Uterus (tissue), 7 donors: ENCODE measurements around the gene C13orf46.

DNA sequence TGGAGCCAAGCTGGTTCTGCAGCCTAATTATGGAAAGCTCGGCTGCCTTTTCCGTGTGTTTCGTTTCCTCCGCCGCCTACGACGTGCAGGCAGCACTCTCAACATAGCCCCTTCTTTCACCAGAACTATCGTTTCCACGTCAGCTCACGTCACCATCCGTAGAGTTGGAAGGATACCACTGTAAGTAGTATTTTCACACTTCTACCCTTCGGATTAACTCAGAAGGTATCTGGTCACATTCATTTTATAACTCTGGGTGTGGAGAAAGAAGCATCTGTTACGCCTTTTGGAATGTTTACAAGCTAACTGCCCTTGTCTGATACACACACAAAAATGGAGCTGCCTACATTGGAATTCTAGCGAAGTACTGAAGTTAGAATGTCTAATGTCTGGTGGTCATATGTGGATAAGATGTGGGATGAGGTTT is 5.9 kb downstream of the MCF2L start:
- PRO-cap, 4 experiments, result no peak in any of the 4 experiments
- RAMPAGE, long total RNA, 2 experiments, result no peak in any of the 2 experiments
- RRBS, result no CpG with 5 or more reads among the region's 14 CpGs

DNA sequence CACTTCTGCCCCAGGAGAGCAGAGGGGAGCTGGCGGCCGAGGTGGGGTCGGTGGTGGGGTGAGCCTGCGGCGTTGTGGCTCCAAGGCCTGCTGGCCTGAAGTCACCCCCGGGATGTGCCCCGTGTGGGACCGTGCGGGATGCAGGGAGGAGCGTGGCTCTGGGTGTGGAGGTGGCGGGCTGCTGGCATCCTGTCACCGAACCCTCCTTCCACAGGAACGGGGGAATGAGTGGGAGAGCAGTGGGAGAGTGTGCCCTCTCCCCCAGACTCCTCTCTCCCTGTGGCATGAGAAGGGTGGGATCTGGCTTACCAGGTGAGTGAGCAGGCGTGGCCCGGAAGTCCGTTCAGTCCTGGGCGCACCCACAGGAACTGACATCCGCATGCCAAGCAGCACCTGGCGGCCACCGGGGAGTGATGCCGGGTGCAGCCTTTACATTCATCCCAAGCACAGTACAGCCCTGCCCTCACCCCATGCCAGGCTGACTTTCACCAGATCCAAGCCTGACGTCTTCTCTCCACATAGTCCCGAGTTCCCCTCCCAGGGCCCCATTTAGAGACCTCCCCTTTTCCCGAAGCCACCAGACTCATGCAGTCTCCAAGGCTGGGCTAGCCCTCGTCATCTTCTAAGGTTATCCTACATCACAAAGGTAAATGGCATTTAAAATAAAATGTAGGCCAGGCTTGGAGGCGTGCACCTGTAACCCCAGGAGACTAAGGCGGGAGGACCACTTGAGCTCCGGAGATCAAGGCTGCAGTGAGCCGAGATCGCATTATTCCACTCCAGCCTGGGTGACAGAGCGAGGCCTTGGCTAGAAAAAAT is 26.7 kb downstream of the MCF2L start:
- PRO-cap, 4 experiments, result no peak in any of the 4 experiments
- RAMPAGE, long total RNA, 2 experiments, result no peak in any of the 2 experiments
- RRBS, result 78% methylated on average over 6 of the region's 31 CpGs

- PRO-cap, 4 experiments, result no peak in any of the 4 experiments
- RAMPAGE, long total RNA, 2 experiments, result no peak in any of the 2 experiments
- RRBS, result 68% methylated on average over 3 of the region's 18 CpGs
Measured at GRCh38 chr13:112997442-112998005, 28.5 kb downstream of the MCF2L start.

DNA sequence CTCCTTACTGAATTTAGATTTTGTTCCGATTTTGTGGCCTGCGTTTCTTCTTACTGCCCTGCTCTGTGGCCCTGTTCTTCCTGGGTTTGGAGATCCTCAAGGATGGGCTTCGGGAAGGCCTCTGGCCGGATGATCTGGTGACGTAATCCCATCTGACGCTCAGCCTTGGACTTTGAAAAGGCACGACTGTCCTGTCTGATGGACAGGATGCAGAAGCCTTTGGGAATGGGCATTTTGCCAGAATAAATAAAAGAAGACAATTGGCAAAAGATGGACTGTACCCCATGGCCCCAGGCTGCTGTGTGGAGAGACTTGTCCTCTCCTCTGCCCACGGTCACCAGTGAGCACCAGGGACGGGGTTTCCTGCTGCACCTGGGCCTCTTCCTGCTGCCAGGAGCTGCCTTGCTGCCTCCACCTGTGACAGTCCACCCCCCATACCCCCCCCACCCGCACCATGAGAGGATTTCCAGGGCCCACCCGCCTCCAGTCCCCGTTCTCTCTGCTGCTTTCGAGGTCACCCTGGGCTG is 40.7 kb downstream of the MCF2L start:
- PRO-cap, 4 experiments, result no peak in any of the 4 experiments
- RAMPAGE, long total RNA, 2 experiments, result no peak in any of the 2 experiments
- RRBS, result no CpG with 5 or more reads among the region's 13 CpGs

- PRO-cap, 4 experiments, result no peak in any of the 4 experiments
- RAMPAGE, long total RNA, 2 experiments, result no peak in any of the 2 experiments
- RRBS, result no CpG with 5 or more reads among the region's 22 CpGs
Measured at GRCh38 chr13:113041044-113041930, 64.3 kb upstream of the F7 start.

- PRO-cap, 4 experiments, result peak in 2 of 4 experiments; most common minus-strand start chr13:113141714 (in 2)
- RAMPAGE, long total RNA, 2 experiments, result no peak in any of the 2 experiments
- RRBS, result 85% methylated on average over 7 of the region's 21 CpGs
Measured at GRCh38 chr13:113141535-113142002, 16.9 kb upstream of the PROZ start.

DNA sequence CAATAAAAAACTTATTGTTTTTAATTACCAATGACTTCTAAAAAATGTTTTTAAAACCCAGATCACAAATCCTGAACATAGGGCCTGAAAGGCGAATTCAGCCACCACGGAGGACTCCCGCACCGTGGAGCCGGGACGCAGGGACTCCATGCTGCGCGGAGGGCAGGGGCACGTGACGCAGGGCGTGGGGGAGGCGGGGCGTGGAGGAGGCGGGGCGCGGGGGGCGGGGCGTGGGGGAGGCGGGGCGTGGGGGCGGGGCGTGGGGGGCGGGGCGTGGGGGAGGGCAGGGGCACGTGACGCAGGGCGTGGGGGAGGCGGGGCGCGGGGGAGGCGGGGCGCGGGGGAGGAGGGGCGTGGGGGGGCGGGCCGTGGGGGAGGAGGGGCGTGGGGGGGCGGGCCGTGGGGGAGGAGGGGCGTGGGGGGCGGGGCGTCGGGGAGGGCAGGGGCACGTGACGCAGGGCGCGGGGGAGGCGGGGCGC is 4.6 kb upstream of the PROZ start:
- PRO-cap, 4 experiments, result peak in 4 of 4 experiments; most common minus-strand start position 147 of the sequence (in 3)
- RAMPAGE, long total RNA, 2 experiments, result no peak in any of the 2 experiments
- RRBS, result no CpG with 5 or more reads among the region's 49 CpGs

- PRO-cap, 4 experiments, result peak in 1 of 4 experiments; most common plus-strand start chr13:113208245 (in 1)
- RAMPAGE, long total RNA, 2 experiments, result no peak in any of the 2 experiments
- RRBS, result 2% methylated on average over 12 of the region's 58 CpGs
Measured at GRCh38 chr13:113208001-113208540, 398 bp downstream of the PCID2 start.

GRCh38 chr13:113397857-113398432 is 34.0 kb upstream of the GRTP1 start:
- PRO-cap, 4 experiments, result no peak in any of the 4 experiments
- RAMPAGE, long total RNA, 2 experiments, result no peak in any of the 2 experiments
- RRBS, result no CpG with 5 or more reads among the region's 18 CpGs

DNA sequence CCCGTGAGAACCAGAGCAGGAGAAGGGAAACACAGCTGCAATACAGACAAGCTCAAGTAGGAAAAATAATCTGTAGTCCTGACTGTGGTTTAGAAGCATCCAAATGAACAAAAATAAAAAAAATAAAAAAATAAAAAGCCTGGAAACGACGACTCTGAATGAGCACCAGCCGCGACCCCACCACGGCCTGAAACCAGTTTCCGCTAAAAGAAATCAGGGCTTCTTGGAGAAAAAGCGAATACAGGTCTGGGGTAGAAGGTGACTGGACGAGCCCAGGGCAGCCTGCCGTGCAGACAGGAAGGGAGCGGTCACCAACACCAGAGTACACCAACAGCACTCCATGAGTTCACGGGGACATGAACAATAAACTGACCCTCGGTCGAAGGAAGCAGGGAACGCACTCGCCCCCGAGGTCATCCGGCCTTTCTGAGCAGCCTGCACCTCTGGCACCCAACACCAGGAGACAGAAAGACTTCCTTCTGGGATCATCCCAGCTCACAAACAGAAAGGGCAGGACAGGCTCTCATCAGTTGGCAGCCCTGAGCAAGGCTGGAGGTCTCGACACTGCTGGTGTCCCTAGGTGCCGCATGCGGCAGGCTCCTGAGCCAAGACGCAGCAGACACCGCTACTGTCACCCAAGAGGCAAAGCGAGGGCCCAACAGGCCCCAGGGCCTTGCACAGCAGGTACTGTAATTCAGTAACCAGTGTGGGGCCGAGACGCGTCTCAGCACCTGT is 18.2 kb downstream of the DCUN1D2 start:
- PRO-cap, 4 experiments, result no peak in any of the 4 experiments
- RAMPAGE, long total RNA, 2 experiments, result no peak in any of the 2 experiments
- RRBS, result no CpG with 5 or more reads among the region's 27 CpGs

- PRO-cap, 4 experiments, result peak in 4 of 4 experiments; most common plus-strand start chr13:113547859 (in 4); most common minus-strand start chr13:113547745 (in 2)
- RAMPAGE, long total RNA, 2 experiments, result no peak in any of the 2 experiments
- RRBS, result no CpG with 5 or more reads among the region's 13 CpGs
Measured at GRCh38 chr13:113547554-113548032, 37.0 kb upstream of the TFDP1 start.

DNA sequence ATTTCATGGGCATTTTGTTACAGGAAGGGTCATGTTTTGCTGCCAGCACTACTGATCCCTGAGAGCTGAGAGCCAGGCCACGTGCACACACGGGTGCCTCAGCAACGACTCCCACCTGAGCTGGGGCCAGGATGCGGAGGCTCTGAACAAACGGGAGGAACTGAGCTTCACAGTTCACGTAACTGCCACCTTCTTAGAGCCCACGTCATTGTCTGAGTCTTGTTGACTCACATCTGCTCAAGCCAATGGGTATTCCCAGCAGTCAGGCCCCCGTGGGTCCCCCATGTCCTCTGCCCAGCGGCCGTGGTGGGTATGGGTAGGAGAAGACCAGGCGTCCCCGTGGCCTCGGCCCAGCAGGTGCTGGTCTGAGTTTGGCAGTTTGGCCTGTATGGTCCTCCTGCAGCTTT is 16.4 kb upstream of the TMEM255B start:
- PRO-cap, 4 experiments, result no peak in any of the 4 experiments
- RAMPAGE, long total RNA, 2 experiments, result no peak in any of the 2 experiments
- RRBS, result no CpG with 5 or more reads among the region's 13 CpGs

GRCh38 chr13:113759615-113760205 is 684 bp downstream of the TMEM255B start:
- PRO-cap, 4 experiments, result no peak in any of the 4 experiments
- RAMPAGE, long total RNA, 2 experiments, result no peak in any of the 2 experiments
- RRBS, result 4% methylated on average over 11 of the region's 27 CpGs

DNA sequence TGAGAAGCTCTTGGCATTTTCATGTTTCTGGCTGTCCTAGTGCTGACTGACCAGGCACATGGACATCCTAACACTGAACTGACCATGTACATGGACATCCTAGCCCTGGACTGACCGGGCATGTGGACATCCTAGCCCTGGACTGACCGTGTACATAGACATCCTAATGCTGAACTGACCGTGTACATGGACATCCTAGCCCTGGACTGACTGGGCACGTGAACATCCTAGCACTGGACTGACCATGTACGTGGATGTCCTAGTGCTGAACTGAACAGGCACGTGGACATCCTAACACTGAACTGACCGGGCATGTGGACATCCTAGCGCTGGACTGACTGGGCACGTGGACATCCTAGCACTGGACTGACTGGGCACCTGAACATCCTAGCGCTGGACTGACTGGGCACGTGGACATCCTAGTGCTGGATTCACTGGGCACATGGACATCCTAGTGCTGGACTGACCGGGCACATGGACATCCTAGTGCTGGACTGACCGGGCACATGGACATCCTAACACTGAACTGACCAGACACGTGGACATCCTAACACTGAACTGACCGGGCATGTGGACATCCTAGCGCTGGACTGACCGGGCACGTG is 30.7 kb downstream of the TMEM255B start:
- PRO-cap, 4 experiments, result no peak in any of the 4 experiments
- RAMPAGE, long total RNA, 2 experiments, result no peak in any of the 2 experiments
- RRBS, result no CpG with 5 or more reads among the region's 18 CpGs

DNA sequence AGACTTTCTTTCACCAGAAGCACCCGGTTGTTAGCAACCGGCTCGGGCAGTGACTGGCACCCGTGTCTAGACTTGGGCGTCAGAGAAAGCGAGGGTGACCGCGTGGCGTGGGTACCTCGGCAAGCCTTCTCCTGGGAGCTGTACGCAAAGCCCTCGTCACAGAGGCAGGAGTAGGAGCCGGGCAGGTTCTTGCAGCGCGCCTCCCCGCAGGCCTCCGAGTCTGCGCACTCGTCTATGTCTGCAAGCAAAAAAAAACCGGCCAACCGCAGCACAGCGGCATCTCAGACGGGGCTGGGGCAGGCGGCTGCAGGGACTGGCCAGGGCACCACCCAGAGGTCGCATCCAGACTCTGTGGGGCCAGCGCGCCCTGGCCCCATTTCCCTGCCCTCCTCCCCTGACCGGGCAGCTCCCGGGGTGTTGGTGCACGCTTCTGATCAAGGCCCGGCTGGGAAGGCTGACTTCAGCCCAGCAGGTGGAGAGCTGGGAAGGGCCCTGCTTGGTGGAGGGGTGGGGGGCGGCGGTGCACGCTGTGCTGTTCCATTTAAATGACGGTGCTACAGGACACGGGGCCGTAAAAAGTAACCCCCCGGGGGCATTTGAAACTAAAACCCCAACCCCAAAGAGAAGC is 28.4 kb downstream of the GAS6 start:
- PRO-cap, 4 experiments, result no peak in any of the 4 experiments
- RAMPAGE, long total RNA, 2 experiments, result no peak in any of the 2 experiments
- RRBS, result 61% methylated on average over 7 of the region's 38 CpGs

DNA sequence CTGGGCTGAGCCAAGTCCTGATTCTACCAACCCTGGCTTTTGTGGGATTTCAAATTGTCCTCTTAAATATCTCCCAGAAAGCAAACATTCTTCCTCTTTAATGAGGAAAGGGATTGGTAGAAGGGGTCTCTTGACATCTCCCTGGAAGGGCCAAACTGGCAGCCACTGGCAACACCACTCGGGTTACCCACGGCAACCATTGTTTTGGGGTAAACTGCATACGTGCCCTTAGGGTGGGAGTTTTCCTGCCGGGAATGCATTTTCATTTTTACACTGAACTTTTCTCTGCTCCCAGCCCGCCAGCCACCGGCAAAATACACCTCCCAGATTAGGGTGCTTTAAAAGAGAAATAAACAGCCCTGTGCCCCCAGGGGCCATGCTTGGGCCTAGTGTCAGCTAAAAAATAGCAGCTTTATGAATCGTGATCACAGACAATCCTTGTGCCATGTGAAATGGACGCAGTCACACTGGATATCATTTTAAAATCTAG is 38.4 kb downstream of the C13orf46 start:
- PRO-cap, 4 experiments, result no peak in any of the 4 experiments
- RAMPAGE, long total RNA, 2 experiments, result no peak in any of the 2 experiments
- RRBS, result 58% methylated on average over 3 of the region's 8 CpGs

DNA sequence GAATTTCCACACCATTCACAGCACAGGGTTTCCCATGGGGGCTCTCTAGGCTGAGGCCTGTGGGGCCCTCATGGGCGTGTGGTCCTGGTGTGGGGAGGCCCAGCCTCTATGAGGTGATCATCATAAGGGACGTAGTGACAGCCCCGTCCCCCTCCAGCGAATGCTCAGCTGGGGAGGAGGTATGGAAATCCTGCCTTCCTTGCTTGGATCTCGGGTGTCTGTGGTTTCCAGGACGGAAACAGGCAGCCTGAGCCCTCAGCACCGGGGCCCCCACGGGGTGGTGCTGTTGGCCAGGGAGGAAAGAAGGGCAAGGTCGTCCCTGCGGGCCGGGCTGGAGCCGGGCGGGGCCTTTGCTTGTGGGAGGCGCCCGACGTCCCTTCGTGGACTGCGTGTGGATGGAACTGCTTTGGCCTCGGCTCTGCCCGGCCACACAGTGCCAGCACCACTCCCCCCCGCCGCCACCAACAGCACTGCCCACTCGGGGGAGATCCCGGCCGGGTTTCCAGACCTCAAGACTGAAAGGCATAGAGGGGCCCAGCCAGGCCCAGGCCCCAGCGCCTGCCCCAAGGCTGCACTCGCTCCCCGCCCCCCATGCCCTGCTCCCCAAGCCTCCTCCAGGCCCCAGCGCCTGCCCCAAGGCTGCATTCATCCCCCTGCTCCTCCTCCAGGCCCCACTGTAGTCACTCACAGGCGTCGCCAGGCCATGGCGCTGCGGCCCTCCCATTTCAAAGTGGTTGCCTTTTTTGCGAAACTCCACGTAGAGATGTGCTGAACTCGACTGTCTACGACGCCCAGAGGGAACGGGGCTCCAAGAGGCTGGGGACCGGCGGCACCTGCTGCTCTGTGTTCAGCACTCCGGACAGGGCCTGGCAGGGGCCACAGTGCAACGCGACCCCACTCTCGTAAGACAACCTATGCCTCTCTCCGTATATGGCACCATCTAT is 22.6 kb downstream of the C13orf46 start:
- PRO-cap, 4 experiments, result peak in 2 of 4 experiments; most common plus-strand start position 381 of the sequence (in 2)
- RAMPAGE, long total RNA, 2 experiments, result no peak in any of the 2 experiments
- RRBS, result no CpG with 5 or more reads among the region's 46 CpGs

DNA sequence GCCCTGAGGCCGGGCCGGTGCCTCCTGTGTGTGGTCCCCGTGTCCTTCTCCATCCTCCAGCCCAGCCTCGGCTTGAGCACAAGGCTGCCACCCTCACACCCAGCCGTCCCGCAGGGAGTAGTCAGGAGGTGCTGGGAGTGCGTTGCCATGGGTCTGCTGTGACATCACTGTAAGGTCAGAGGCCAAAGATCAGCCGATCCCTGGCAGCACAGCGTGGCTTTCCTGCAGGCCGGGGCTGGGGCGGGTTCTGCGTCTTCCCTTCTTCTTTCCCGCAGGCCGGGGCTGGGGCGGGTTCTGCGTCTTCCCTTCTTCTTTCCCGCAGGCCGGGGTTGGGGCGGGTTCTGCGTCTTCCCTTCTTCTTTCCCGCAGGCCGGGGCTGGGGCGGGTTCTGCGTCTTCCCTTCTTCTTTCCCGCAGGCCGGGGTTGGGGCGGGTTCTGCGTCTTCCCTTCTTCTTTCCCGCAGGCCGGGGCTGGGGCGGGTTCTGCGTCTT is at the start of gene C13orf46:
Gene C13orf46, minus strand, starts transcription at position 132 of the 491 bp plus-strand sequence.
- PRO-cap, 4 experiments, result no peak in any of the 4 experiments
- RAMPAGE, long total RNA, 2 experiments, result no peak in any of the 2 experiments
- RRBS, result no CpG with 5 or more reads among the region's 32 CpGs

DNA sequence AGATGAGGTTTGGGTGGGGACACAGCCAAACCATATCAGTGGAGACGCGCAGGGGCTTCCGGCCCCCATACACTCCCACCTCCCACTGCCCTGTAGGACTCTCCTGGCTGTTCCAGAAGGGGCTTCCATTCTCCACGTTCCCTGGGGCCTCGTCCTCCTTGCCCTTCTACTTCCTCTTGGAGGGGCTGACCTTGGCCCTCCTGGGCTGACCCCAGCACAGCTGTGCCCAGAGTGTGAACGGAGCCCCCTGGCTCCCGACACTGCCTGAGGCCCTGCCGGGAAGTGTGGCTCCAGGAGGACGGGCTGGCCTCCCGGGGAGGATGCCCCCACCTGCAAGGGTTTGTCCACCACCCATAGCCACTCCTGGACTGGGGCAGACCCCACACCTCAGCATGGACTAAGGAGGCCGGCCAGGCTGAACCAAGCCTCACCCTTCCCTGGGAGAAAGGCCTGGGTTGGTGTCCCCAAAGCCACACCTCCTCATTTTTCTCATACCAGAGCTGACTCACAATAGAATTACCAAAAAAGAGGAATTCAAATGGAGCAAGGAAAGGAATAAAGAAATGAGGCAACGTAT is 2.8 kb upstream of the C13orf46 start:
- PRO-cap, 4 experiments, result peak in 1 of 4 experiments; most common minus-strand start position 370 of the sequence (in 1)
- RAMPAGE, long total RNA, 2 experiments, result no peak in any of the 2 experiments
- RRBS, result 50% methylated on average over 4 of the region's 12 CpGs

GRCh38 chr13:114066548-114066847 is 65.9 kb downstream of the RASA3 start:
- PRO-cap, 4 experiments, result no peak in any of the 4 experiments
- RAMPAGE, long total RNA, 2 experiments, result no peak in any of the 2 experiments
- RRBS, result no CpG with 5 or more reads among the region's 9 CpGs